ENCODE measurements around the genes ANKIB1, RBM48 and SAMD9L.

DNA sequence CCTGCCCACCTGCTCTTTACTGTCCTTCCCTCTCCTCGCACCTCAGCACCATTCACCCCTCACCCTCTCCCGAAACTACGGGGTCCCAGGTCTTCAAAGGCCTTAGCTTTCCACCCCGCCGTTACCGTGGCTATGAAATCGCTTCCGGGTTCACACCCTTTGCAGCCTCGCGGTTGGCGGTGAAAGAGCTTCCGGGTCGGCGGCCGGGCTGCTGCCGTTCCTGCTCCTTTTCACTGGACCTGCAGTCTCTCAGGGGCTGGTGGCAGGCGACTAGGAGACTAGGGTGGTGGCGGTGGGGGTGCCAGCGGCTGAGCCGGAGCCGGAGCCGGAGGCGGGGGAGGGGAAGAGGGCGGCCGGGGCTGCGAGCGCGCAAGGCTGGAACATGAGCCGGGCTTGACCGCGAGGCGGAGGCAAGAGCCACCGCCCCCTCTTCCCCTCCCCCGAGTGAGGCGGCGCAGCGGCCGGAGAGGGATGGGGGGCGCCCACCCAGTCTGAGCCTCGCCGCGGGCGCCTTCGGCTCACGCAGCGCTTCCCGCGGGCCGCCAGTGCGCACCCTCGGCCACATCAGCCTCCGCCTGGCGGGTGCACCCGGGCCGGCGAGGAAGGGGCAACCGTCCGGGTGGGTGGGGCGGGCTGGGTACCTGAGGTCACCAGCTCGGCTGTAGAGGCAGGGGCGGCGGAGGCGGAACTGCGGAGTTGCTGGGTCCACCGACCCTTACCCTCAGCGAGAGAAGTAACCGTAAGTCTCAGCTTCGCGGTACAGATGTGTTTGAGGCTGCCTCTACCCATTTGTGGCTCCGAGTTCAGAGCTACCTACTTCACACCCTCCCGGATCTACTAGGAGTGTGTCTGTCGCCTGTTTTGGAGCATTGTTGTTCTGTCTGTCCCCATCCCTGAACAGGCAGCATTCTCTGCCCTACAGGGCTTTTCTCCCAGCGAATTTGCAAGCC lies at the start of gene ANKIB1:
Gene ANKIB1, plus strand, starts transcription at position 194 of the 950 bp plus-strand sequence.
- PRO-cap = bidirectional peak, plus-strand start at position 244 of the sequence, minus-strand start at position 134 of the sequence
- RAMPAGE, long total RNA = start-site peak on the minus strand centred at position 138 of the sequence, 52 bp wide, 91 reads; start-site peak on the plus strand centred at position 676 of the sequence, 65 bp wide, 50 reads

- PRO-cap = no peak
- RAMPAGE, long total RNA = no peak
These were observed 876 bp downstream of the ANKIB1 start for GRCh38 chr7:92246731-92246968.

DNA sequence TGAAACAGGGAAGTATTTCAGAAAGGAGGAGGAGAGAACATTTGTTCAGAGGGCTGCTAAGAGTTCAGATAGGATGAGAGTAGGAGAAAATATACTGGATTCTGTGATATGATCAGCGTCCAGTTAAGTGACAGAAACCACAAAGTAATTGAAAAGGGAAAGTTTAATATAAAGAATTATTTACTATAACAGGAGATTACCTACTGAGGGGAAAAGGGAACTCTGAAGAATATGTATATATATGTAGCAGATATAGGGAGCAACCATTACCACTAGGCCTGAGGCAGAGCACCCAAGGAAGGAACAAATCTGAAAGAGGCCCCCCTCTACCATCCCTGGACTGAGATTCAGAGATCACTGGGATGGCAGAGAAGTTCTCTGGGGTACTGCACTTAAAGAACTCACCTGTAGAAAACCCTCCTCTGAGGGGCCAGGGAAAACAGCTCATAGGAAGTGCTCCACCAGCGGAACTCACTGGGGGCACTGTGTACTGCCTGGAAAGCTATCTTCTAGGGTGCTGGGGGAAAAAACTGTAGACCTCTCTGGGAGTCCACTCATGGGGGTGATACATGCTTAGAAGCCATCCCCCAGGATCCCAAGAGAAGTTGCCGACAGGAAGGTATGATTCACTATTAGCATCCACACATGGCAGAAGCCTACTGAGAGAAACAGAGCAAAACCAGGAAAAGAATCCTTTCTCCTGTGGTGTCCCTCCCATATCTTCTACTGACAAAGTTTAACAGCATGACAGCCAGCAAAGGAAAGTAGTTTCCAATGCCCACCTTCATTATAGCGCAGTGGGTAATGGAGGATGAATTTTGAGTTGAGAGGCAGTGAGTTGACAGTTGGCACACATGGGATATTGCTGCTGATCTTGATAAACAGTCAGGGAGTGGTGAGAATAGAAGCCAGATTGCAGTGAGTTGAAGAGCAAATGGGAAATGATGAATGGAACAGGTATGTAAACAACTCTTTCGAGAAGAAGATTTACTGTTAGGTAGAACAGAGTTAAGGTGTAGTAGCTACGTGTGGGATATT lies 20.7 kb downstream of the ANKIB1 start:
- PRO-cap = no peak
- RAMPAGE, long total RNA = start-site peak on the plus strand centred at position 701 of the sequence, 58 bp wide, 10 reads; start-site peak on the plus strand centred at position 836 of the sequence, 77 bp wide, 7 reads

- PRO-cap = no peak
- RAMPAGE, long total RNA = no peak
These were observed 3.6 kb upstream of the ERVW-1 start for GRCh38 chr7:92481166-92481892.

- PRO-cap = bidirectional peak, plus-strand start at chr7:92528807, minus-strand start at chr7:92528454
- RAMPAGE, long total RNA = start-site peak on the minus strand at chr7:92528436-92528510, 383 reads; start-site peak on the plus strand at chr7:92528797-92528808, 130 reads
These were observed at the start of gene RBM48 for GRCh38 chr7:92528135-92529338. Gene RBM48 (plus strand): TSS chr7:92528795.

GRCh38 chr7:92606787-92607384 lies 16.7 kb upstream of the FAM133B start:
- PRO-cap = no peak
- RAMPAGE, long total RNA = no peak

DNA sequence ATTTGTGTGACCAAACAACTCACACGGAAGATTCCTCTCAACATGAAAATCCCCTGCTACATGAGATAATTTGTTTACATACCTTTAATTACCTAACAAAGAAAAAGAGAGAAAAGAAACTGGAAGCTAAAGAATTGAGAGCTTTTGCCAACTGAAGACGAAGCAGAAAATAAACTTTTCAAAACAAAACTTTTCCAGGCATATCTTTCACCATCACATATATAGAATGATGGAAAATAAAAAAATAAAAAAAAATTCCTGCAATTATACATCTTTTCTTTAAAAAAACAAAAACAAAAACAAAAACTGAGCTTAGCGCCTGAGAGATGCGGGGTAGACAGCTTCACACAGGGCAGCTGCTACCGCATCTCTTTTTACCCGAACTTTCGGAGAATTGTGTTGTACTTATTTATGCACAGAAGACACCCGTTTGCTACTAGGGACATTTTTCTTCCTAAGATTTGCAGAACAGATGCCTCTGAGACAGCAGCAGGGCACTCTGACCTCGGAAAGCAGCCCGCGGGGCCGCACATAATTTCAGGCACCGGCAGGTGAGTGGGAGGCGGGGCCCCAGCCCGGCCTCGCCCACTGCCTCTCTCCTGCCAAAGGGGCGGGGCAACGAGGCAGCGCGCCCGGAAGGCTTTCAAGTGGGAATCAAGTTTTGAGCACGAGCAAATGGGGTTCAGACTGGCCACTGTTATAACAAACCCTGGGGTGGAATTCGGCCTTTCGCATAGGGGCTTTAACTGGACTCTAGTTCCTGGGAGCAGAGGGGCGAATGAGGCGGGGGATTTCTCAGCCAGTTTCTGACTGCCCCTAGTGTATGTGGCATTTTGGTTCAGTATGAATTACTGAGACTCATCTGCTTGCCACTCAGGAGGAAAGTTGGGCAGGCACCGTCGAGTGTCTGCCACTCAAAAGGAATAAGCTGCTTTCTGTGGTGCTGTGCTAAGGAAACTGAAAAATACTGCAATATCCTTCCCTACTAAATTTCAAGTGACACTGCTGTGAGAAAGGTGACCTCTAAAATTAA lies 18.4 kb upstream of the FAM133B start:
- PRO-cap = no peak
- RAMPAGE, long total RNA = no peak

DNA sequence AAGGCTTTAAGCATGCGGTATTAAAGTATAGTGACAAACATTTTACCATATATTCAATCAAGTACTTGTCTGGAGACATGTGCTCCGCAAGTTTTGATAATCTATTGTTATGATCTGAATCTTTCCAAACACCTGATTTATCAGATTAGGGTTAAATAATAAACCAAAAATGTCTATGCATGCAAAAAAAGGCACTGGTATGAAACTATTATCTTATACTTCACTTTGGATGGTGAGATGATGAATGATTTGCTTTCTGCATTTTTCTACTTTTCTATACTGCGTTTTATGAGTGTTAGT lies 37.7 kb upstream of the FAM133B start:
- PRO-cap = no peak
- RAMPAGE, long total RNA = no peak

DNA sequence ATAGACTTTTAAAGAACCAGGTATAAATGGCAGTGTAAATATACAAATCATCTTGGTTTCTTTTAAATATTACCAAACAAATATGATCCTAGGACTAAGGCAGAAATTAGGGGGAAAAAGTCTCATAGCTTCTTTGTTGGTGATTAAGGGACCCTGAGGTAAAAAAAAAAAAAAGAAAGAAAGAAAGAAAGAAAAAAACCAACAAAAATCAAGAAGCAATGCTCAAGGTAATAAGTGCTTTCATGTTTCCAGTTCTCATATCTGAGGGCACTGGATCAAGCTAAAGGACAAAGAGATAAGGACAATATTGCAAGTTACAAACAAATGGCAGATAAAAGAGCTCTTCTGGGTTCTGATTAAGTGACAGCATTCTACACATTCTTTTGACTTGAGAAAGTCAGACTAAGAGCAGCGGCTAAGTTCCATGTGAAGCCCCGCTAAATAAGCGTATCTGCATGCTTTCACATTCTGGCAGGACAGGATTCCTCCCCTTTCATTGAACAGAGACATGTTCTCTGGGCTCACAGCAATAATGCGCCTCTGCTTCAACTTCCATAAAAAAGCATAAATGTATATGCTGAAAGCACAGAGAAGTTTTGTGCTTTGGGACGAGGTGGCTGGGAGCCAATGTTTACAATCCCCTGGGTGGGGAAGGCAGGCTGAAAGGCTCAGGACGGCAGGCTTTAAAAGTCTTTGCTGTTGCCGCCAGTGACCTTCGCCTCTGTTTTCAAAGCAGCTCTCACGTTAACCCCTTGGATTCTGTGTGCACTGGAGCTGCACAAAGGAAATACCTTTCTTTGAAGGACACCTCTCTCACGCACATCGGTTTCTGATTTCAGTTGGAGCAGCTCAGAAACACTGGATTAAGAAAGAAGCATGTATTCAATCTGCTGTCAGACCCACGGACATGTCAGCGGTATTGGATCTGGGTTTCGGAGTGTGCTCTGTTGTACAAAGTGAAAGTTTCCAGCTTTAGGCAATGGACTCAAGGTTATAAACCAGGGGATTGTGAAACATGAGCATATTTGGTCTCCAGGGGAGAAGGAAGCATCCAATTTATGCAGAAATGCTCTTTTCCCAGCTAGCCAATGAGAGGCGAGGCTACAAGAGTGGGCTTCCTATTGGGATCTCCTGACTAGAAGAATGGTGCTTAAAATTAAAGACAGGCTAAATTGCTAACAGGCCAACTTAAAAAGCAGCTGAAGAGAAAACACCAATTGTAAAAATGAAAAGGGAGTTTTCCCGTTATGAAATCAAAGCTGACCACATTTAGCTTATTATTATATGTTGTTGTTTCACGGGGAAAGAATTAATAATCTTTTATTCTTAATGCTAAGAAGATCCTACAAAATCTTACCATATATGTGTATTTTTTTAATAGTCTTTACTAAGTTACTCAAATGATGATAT lies 105.4 kb upstream of the FAM133B start:
- PRO-cap = unidirectional peak, minus-strand start at position 939 of the sequence
- RAMPAGE, long total RNA = no peak

GRCh38 chr7:92697720-92698907 lies 107.9 kb upstream of the FAM133B start:
- PRO-cap = no peak
- RAMPAGE, long total RNA = no peak

GRCh38 chr7:92757198-92757866 lies 79.0 kb downstream of the CDK6 start:
- PRO-cap = no peak
- RAMPAGE, long total RNA = no peak

- PRO-cap = unidirectional peak, minus-strand start at chr7:92832323
- RAMPAGE, long total RNA = no peak
These were observed 4.2 kb downstream of the CDK6 start for GRCh38 chr7:92831977-92832778.

DNA sequence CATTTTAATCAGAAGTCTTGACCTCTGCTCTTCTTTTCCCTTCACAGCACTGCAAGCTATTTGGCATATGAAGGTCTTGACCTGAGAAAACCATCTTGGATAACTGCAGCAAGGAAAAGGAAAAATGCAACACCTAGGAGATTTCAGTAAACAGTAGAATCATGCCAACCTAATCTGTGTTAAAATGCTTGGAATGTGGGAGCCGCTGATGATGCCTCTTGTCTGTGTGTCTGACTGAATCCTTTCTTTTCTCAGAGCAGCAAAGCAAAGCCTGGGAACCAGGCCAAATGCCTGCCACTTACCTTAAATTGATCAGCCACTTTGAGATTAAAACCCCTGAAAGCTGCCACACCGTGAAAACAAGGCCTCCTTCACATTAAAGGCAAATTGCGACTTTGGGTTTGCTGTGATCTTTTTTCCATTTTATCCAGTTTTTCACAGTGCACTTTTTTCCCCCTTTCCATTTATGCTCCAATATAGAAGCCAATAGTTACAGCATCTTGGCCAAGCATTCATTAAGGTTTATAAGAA lies 80.5 kb upstream of the CDK6 start:
- PRO-cap = no peak
- RAMPAGE, long total RNA = no peak

DNA sequence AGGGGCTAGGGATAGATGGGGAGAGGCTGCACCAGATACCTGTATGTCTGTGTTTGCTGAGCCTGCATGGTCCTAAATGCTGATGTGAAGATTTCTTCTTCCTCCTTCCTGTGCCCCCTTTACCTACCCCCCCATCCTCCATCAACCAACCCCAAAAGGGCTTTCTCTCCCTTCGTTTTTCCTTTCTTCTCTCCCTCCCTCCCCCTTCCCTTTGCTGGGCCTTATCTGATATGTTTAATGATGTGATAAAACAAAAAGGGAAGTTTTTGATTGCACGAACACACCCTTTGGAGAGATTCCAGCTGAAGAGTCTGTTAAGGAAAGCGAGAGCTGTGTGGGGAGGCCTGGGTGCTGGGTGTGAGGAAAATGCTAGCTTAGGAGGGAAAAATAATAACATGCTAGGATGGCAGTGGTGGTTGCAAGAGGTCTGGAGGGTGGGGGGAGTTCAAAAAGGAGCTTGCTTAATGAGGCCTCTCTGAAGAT lies 101.9 kb downstream of the SAMD9 start:
- PRO-cap = no peak
- RAMPAGE, long total RNA = no peak

- PRO-cap = unidirectional peak, minus-strand start at chr7:93148369
- RAMPAGE, long total RNA = start-site peak on the minus strand at chr7:93148299-93148417, 56 reads
These were observed at the start of gene SAMD9L for GRCh38 chr7:93148038-93148689. Gene SAMD9L (minus strand): TSS chr7:93148385.

DNA sequence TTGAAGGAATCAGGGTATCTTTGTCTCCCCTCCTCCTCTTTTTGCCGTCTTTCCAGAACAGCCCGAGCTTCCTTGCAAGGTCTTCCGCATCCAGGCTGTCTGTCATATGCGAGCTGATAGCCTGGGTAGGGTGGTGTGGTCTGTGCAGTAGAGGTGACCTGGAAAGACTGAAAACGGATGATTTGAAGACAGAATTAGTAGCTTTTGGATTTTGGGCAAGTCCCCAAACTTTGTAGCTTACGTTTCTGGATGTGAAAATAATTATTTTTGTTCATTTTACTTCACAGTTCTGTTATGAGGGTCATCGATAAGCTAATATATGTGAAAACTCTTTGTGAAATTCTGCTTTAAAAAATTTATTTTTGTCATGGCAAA lies 552 bp downstream of the VPS50 start:
- PRO-cap = no peak
- RAMPAGE, long total RNA = no peak

DNA sequence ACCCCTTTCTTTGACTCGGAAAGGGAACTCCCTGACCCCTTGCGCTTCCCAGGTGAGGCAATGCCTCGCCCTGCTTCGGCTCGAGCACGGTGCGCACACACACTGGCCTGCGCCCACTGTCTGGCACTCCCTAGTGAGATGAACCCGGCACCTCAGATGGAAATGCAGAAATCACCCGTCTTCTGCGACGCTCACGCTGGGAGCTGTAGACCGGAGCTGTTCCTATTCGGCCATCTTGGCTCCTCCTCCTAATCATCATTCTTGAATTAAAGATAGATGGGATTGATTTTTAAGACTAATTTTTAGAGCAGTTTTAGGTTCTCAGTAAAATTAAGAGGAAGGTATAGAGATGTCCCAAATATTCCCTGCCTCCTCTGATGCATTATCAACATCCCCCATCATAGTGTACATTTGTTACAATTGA lies 97.1 kb downstream of the TFPI2 start:
- PRO-cap = no peak
- RAMPAGE, long total RNA = no peak

DNA sequence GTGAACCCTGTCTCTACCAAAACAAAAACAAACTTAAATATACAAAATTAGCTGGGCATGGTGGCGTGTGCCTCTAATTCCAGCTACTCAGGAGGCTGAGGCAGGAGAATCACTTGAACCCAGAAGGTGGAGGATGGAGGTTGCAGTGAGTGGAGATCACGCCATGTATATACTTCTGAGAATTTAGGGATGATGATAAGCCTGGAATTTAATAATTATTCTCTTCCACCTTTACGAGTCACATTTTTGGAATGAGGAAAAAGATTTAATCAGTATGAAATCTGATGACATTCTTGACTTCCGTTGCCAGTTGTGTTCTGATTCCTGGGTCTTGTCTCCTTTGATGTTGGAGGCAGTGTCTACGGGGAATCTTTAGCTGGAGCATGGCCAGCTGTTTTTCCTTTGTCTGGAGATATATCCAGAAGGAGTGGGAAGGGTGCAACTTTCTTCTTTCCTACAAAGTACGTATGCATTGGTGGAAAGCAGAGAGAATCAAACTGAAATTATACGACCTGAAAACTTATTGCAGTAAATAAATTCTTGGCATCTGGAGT lies 7.1 kb upstream of the GNG11 start:
- PRO-cap = no peak
- RAMPAGE, long total RNA = no peak

DNA sequence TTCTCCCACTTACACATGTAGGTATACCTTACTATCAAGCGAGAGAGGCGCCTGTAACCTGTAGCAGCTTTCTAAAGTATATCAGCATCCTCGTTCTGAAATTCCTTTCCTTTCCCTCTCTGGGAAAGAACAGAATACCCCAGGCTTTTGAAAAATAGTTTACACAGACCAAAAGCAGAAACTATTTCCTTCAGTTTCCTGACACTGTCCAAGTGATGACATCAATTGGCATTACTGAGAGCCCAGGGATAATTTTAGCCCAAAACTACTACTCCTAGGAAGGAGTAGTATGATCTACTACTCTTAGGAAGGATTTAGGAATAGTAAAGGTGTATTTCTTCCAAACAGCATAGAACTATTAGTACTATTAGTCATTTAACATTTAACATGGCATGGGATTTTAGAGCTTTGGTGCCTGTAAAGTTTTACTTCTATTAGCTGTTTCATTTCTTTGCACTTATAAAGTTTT lies 6.1 kb downstream of the GNG11 start:
- PRO-cap = unidirectional peak, minus-strand start at position 136 of the sequence
- RAMPAGE, long total RNA = no peak

DNA sequence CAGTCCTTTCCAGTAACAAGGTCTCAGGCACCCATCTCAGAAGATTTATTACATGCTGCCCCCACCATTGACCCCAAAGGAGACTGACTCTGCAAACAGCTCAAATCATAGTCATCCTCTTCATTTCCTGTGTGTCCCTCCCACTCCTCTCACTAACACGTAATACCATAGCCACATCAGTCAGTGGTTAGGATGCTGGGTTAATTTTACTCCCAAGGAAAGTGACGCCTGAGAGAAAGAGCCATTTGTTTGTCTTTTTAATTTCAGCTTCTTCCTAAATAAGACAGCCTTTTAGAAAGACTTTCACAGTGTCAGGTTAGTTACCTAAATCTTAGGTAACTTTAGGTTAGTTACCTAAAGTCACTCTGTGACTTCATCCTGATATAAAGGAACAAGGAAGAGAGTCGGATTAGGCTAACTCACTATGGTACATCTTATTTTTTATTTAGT lies 56.7 kb upstream of the BET1 start:
- PRO-cap = no peak
- RAMPAGE, long total RNA = no peak

Data from vagina (tissue), 1 donor.